Omental fat pad (tissue), 4 donors: ENCODE measurements around a stretch of chr16.

DNA sequence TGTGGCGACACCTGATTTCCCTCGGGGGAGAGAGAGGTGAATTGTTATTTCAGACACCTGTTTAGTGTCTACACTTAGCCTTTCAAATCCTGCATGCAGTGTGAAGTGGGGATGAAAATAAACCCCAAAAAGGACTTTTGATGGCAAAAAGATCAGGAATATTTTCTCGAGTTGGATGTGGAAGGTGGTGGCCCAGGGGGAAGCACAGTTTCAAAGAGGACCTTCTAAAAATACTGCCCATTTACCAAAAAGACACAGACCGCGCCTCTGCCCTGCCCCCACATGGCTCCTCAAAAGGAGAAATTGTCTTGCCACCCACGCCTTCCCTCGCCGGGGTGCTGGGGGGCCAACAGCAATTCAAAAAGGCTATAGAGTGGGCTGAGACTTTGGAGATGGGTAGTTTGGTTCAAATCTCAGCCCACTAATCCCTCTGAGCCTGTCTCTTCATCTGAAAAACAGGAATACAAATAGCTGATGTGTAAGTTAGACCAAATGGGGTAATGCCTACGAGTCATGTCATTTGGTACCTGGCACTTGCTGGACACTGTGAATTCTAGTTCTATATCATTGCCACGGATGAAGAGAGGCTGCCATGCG, 11.6 kb downstream of the CIITA start:
- PRO-cap = no peak
- RAMPAGE, long total RNA, 4 experiments = no peak in any of the 4 experiments

- PRO-cap = no peak
- RAMPAGE, long total RNA, 4 experiments = no peak in any of the 4 experiments
Measured at GRCh38 chr16:10961070-10961761, 16.9 kb downstream of the CLEC16A start.

DNA sequence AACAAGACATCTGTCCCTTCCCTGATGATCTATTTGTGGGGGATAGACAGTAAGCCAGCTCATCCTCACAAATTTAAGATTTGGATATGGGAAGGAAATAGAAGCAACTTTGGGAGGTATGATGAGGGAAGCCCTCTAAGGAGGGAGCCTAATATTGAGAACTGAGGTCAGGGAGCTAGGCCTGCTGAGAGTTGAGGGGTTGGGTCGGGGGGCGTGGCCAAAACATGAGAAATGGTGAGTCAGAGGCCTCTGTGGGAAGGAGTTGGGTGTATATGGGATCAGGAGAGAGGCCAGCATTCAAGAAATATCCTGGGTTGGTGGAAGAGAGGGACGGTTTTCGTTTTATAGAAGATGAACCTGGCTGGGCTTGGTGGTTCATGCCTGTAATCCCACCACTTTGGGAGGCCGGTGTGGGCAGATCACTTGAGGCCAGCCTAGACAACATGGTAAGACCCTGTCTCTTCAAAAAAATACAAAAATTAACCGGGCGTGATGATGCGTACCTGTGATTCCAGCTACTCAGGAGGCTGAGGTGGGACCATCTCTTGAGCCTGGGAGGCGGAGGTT, 48.5 kb downstream of the CLEC16A start:
- PRO-cap = no peak
- RAMPAGE, long total RNA, 4 experiments = no peak in any of the 4 experiments

DNA sequence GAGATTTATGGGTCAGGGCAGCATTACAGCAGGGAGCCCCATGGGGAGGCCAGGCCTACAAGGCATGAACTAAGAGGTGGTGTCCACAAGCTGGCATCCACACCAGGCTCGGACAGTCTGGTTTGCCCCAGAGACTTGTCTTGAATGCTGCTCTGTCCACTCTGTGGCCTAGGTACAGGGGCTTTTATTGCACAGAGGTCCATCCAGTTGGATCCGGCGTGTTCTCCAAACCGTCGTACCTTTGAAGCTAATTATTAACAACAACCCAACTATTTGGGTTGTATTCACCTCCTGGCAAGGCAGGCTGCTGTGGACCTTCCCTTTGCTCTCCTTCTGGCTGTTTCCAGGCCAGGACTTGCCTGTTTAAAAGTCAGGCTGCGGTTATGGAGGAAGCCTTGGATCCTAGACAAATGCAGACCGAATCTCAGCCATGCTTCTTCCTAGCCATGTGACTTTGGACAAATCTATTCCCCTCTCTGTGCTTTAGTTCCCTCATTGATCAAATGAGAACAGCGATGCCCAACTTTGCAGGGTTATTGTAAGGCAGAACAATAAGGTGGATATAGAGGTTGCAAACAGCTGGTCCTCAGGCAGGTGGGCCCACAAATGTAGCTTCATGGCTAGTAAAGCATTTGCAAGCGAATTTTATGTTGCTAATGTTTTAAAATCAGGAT, 123.5 kb downstream of the CLEC16A start:
- PRO-cap = no peak
- RAMPAGE, long total RNA, 4 experiments = no peak in any of the 4 experiments

DNA sequence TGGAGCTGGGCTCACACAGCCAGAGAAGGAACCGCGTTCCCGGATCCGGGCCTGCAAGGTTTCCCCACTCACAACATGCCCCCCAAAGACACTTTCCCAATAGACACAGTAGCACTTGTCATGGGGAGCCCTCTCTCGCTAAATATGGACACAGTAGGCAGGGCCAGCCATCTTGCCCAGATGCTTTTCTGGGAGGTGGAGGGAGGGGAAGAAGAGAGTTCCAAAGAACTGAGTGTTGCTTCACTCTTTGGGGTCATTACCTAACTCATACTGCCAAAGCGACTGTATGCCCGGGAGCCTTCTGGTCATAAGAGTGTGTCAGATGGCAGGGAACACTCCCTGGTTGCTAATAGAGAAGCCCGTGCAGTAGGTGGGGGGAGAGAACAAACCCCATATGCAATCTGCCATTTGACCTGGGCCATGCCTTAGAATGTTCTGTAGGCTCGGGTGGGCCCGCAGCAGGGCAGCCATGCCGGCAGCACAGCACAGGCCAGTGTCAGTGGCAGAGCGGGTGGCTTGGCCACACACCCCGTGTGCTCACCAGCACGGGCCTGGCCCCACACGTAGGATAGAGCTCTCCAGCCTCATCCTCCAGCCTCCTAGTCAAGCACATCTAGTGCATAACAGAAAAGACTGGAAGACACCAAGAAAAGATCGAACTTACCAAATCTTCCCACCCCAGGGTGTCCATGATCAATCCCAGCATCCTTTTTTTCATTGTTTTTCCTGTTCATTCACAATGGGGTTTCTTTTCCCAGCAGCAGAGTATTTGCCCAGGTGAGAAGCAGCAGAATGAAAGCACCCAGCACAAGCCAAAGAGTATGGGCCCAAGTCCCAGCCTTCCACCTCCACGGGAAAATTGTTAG, 120.5 kb downstream of the SOCS1 start:
- PRO-cap = no peak
- RAMPAGE, long total RNA, 4 experiments = no peak in any of the 4 experiments

DNA sequence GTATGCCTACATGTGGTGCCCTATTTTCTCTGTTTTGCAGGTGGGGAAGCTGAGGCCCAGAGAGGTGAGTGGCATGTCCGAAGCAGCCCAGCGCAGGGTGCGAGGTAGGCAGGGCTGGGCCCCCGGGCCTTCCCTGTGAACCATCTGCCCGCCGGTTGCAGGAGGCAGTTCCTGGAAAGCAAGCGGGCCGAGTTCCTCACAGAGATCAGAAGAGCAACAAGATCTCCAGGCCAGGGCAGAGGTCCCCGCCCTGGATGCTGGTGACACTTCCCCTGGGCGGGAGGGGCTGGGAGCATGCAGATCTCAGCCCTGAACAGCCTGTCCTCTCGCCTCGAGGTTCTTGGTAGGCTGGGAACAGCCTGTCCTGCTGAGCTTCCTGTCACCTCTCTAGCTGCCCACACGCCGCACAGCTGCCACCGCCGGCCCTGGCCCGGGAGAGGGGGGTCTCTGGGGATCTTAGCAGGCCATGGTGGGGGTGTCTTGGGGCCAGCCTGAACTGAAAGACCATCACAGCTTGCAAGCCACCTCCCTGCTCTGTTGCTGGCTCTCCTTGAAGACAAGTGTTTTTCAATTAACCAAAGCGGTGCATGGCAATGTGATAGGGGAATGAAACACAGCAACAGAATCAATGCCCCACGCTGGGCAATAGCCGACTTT, 31.8 kb downstream of the SOCS1 start:
- PRO-cap = no peak
- RAMPAGE, long total RNA, 4 experiments = no peak in any of the 4 experiments

DNA sequence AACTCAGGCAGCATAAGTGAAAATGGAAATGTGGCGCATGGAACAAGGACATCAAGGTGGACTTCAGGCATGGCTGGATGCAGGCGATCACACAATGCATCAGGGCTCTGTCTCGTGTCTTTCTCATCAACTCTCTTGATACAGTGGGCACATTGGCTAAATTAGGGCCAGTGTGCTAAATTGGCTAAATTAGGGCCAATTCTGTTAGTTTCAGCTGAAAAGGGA, 17.7 kb downstream of the SOCS1 start:
- PRO-cap = no peak
- RAMPAGE, long total RNA, 4 experiments = no peak in any of the 4 experiments

GRCh38 chr16:11354665-11355701, 9.7 kb downstream of the RMI2 start:
- PRO-cap = no peak
- RAMPAGE, long total RNA, 4 experiments = no peak in any of the 4 experiments

DNA sequence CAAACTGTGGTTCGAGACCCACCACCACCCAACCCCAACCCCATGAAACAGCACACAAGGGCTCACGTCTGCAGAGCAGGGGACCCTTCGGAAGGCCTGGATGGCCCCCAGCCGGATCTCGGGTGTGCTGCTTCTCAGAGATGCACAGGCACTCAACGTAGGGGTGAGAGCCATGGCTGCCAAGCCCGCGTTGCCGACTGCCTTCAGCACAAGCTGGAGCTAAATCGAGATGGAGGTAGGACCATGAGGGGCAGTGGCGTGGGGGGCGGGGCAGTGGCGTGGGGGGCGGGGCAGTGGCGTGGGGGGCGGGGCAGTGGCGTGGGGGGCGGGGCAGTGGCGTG, 33.5 kb downstream of the ENSG00000188897 start:
- PRO-cap = no peak
- RAMPAGE, long total RNA, 4 experiments = no peak in any of the 4 experiments

DNA sequence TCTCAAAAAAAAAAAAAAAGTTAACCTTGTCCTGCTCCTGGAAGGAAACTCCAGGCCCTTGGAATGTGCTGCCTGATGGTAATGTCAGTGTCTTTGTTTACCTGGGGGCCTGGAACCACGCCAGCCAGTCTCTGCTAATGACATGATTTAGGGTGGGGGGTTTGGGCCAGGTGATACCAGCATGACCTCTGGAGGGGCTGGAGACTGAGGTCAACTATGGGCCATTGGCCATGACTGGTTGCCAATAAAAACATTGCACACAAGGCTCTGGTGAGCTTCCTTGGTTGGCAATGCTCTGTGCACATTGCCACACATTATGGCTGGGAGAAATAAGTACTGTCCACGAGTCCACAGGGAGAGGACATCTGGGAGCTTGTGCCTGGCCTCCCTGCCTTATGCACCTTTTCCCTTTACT, 7.2 kb upstream of the ENSG00000188897 start:
- PRO-cap = no peak
- RAMPAGE, long total RNA, 4 experiments = no peak in any of the 4 experiments

GRCh38 chr16:11554102-11554482, 27.0 kb upstream of the ENSG00000188897 start:
- PRO-cap = no peak
- RAMPAGE, long total RNA, 4 experiments = no peak in any of the 4 experiments

DNA sequence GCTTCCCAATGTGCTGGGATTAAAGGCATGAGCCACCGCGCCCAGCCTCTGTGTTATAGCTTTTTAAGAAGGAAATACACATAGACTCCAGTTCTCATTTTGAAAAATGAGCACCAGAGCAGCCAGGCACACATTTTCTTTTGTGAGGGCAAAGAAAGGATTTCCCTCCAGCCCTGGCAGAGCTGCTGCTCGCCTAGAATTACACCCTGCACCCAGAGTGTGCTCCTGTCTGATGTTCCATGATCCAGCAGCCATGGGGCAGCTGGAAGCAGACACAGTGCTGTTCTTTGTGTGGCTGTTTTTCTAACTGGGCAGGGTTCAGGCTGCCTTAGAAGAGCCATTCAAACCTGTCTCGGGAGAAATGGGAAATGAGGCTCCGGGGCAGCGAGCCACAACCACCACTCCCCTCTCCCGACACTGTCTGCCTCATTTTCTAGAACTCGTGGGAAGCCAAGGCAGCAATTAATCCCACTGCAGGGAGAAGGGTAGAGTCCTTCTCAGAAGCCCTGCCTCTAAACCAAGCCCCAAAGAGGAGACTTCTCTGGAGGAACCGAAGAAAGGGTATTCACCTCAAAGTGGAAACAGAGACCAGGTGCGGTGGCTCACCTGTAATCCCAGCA, 28.9 kb downstream of the LITAF start:
- PRO-cap = no peak
- RAMPAGE, long total RNA, 4 experiments = no peak in any of the 4 experiments

- PRO-cap = no peak
- RAMPAGE, long total RNA, 4 experiments = no peak in any of the 4 experiments
Measured at GRCh38 chr16:11572123-11573019, 14.3 kb downstream of the LITAF start.

GRCh38 chr16:11576567-11577511, 9.9 kb downstream of the LITAF start:
- PRO-cap = no peak
- RAMPAGE, long total RNA, 4 experiments = no peak in any of the 4 experiments

- PRO-cap = no peak
- RAMPAGE, long total RNA, 4 experiments = no peak in any of the 4 experiments
Measured at GRCh38 chr16:11582226-11582883, 4.4 kb downstream of the LITAF start.

DNA sequence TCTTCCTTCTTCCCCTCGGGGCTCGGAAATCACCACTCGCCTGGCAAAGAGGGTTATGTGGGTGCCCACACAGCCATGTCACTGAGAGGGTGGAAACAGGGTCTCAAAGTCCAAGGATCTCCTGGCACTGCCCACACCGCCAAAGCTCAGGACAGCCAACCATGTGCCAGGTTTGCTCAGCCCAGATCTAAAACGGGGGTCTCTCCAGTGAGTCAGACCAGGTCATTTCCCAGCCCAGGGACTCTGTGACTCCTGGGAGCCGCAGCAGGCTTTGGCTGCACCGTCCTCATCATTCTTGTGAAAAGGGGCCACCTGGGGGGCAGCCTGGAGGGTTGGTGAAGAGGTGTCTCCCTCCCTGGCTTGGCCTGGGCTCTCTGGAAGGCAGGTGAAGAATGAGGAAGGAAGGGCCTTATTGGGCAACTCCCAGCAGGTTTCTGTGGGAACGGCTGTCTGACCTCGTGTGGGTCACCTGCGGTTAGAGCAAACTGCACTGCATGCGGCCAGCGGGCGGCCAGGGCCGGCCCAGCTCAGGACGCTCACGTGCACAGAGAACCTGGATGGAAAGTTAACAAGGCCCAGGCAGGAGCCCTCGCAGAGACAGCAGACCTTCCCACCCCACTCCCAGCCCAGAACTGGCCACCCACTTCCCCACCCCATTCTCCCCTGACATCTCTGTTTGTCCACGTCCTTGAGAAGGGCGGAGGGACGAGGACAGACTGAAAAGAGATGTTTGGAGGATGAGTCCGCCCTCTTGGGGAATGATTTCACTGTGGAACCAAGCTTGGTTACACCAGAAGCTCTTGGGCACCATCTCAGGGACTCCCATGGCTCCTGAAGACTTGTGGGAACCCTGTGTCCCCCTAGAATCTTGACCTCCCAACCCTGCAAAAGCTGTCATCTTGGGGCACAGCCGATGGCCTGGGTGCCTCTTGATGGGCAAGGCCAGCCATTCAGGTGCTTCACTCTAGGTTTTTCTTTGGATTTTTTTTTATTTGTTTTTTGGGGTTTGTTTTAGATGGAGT, 25.6 kb upstream of the LITAF start:
- PRO-cap = no peak
- RAMPAGE, long total RNA, 4 experiments = no peak in any of the 4 experiments

- PRO-cap = no peak
- RAMPAGE, long total RNA, 4 experiments = no peak in any of the 4 experiments
Measured at GRCh38 chr16:11632250-11633090, 35.8 kb upstream of the SNN start.

DNA sequence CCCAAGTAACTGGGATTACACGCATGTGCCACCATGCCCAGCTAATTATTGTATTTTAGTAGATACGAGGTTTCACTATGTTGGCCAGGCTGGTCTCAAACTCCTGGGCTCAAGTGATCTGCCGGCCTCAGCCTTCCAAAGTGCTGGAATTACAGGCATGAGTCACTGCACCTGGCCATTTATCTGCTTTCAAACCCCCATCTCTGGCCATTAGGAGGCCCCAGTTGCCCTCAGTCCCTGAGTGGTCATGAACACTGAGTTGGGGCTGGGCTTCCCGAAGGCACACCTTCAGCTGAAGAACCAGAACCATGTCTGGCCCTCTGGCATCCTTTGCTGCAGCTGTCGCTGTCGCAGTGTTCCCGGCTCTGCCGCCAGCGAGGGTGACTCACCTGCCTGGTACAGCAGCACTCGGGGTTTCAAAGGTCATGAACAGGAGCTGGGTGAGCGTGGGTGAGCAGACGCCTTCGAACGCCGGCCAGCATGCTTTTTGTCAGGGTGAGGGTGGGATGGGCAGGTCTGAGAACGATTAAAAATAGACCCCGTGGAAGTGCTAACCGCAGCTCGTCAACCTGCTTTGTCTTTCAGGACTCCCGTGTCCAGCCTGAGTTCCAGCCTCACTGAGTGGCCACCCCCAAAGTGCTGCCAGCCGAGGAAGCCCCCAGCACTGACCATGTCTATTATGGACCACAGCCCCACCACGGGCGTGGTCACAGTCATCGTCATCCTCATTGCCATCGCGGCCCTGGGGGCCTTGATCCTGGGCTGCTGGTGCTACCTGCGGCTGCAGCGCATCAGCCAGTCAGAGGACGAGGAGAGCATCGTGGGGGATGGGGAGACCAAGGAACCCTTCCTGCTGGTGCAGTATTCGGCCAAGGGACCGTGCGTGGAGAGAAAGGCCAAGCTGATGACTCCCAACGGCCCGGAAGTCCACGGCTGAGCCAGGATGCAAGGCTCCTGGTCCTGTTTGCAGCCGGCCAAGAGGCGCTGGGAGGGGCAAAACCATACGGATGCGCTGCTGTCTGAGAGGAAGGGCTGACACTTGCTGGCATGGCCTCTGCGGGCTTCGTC, 7.5 kb downstream of the SNN start:
- PRO-cap = no peak
- RAMPAGE, long total RNA, 4 experiments = no peak in any of the 4 experiments

GRCh38 chr16:11677464-11678430, 9.5 kb downstream of the SNN start:
- PRO-cap = no peak
- RAMPAGE, long total RNA, 4 experiments = no peak in any of the 4 experiments

DNA sequence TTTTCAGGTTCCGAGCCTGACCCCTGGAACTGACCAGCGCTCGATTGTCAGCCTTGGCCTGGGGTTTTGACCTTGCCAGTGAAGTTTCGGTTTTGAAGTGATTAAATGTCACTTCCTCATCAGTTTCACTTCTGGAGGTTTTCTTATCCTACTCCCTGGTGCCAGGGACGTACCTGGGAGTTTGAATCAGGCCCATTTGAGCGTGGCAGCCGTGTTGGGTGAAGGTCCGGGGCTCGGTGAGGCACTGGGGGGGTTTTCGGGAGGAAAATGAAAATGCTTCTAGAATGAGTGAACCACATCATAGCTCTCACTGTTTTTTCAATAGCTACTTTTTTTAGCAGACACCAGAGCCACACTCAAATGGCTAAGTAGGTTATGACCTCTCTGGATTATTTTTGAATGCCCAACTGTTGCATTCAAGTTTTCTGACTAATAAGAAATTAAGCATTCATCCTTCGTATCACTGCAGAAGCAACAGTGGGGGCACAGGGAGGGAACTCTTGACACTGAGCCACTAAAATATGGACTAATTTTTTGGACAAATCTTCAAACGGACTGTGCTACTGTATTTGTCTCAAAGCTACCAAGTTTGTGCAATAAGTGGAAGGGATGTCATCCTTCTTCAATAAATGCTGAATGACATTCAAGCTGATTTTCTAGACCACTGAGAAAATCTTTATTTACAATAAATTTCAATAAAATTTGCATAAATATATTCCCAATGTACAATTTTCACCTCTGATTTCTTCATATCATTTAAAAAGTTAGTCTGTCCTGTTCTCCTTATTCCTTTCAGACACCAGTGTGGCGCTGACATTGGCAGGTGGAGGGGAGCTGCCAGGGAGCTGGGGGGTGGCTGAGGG, 10.4 kb downstream of the SNN start:
- PRO-cap = no peak
- RAMPAGE, long total RNA, 4 experiments = no peak in any of the 4 experiments